Lower leg skin (tissue), 2 donors: ENCODE measurements around a stretch of chr13.

- PRO-cap = no peak
- RAMPAGE, long total RNA, 2 experiments = no peak in any of the 2 experiments
Measured at GRCh38 chr13:110576700-110577302, 15.3 kb upstream of the RAB20 start.

DNA sequence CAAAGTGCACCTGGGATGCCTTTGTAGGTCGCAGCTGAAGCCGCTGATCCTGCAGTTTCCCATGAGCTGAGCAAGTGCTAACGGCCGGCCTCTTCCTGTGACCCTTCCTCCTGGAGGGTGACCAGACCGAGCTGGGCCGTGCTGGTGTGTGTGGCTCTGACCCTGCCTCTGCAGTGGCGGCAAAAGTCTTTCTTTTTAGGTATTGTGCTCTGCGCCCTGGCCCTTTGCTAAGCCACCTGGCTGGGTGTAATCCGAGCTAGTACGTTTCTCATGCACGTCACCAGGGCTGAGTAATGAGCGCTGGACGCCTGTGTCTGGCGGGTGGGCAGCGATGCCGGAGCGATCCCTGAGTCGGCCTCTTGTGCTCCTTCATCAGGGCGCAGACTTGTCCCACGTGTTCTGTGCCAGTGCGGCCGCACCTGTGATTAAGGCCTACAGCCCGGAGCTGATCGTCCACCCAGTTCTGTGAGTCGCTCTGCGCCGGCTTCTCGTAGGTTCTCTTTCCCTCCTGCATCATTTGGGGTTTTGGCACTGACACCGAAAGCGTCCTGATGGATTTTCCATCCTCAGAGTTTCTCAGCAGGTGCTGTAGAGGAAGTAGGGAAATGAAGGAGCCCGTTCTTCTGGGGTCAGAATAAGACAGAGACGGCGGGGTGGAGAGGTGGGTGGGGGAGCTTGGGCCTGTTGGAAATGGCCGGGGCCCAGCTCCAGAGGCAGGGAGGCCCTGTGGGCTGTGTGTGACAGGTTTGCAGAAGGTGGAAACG, 9.7 kb downstream of the NAXD start:
- PRO-cap = no peak
- RAMPAGE, long total RNA, 2 experiments = no peak in any of the 2 experiments

DNA sequence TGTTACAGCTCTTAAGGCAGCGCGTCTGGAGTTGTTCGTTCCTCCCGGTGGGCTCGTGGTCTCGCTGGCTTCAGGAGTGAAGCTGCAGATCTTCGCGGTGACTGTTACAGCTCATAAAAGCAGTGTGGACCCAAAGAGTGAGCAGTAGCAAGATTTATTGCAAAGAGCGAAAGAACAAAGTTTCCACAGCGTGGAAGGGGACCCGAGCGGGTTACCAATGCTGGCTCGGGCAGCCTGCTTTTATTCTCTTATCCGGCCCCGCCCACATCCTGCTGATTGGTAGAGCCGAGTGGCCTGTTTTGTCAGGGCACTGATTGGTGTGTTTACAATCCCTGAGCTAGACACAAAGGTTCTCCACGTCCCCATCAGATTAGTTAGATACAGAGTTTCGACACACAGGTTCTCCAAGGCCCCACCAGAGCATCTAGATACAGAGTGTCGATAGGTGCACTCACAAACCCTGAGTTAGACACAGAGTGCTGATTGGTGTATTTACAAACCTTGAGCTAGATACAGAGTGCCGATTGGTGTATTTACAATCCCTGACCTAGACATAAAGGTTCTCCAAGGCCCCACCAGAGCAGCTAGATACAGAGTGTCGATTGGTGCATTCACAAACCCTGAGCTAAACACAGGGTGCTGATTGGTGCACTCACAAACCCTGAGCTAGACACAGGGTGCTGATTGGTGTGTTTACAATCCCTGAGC, 17.0 kb downstream of the NAXD start:
- PRO-cap = no peak
- RAMPAGE, long total RNA, 2 experiments = no peak in any of the 2 experiments

GRCh38 chr13:110644760-110645633, 29.7 kb downstream of the NAXD start:
- PRO-cap = no peak
- RAMPAGE, long total RNA, 2 experiments = no peak in any of the 2 experiments

GRCh38 chr13:110869110-110869909, 45.6 kb downstream of the ANKRD10 start:
- PRO-cap = bidirectional peak, plus-strand start at chr13:110869665, minus-strand start at chr13:110869411
- RAMPAGE, long total RNA, 2 experiments = no peak in any of the 2 experiments

- PRO-cap = no peak
- RAMPAGE, long total RNA, 2 experiments = no peak in any of the 2 experiments
Measured at GRCh38 chr13:110869910-110870490, 44.9 kb downstream of the ANKRD10 start.

DNA sequence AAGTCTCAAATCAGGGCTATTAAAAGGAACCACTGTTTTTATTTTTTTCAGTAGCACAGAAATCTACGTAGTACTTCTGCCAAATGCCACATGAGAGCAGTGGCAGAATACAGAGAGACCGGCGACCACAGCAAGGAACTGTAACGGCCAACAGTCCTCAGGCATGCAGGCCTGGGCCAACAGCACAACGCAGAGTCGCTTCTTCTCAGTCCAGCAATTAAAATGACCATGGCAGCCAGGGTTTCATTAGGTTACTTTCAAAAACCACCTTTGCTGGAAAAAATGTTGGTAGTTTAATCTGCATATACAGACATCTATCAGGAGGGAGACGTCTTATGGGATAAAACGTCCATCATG, 34.2 kb downstream of the ANKRD10 start:
- PRO-cap = no peak
- RAMPAGE, long total RNA, 2 experiments = no peak in any of the 2 experiments

GRCh38 chr13:110887267-110888366, 27.3 kb downstream of the ANKRD10 start:
- PRO-cap = no peak
- RAMPAGE, long total RNA, 2 experiments = no peak in any of the 2 experiments

- PRO-cap = no peak
- RAMPAGE, long total RNA, 2 experiments = no peak in any of the 2 experiments
Measured at GRCh38 chr13:110900991-110902048, 13.5 kb downstream of the ANKRD10 start.

DNA sequence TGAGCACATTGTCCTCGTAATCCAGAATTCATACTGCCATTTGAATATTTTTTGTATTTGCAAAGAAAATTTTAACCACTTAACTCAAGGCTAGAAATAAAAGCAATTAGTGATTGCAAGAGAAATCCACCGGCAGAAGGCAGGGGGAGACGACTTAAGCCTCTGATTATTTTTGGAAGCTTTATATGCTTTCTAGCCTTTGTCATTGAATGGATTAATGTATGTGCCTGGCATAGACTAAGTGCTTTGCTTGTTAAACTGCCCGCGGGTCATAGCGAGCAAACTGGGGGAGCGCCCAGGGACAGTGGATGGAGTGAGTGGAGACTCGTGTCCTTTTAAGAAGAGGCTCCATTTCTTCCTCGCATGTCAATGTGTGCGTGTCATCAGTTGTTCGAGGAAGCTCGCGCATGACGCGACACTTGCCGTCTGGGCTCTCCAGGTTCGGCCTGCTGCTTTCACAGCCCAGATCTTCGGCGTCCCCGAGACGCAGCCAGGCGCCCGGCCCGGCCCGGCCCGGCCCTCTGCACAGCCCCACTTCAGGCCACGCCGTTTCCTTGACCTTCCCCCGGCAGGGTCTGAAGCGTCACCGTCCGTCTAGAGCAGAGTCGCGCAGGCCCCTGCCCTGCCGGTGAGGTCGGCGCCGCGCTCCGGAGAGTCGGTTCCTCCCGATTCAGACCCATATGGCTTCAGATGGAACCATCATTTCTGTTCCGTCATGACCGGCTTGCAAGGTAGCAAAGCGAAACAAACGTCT, 791 bp upstream of the ARHGEF7 start:
- PRO-cap = bidirectional peak, plus-strand start at position 465 of the sequence, minus-strand start at position 368 of the sequence
- RAMPAGE, long total RNA, 2 experiments = no peak in any of the 2 experiments

DNA sequence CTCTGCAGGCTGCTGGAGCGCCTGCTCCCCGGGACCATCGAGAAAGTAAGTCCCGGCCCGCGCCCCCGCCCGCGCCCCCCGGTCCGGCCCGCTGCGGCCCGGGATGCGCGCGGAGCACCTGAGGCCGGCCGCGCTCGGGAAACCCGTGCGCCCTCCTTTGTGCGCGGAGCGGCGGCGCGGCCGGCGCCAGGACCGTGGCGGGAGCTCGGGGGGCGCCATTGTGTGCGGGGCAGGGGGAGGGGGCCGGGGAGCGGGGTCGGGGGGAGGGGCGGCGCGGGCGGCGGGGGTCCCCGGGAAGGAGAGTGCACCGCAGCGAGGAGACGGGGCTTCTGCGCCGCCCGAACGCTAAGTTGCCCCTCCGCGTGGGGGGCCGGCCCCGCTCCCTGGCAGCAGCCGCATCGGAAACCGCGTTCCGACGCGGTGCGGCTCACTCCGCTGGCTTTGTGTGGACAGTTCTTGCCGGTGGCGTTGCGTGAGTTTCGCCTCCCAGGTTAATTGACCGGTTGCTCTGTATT, 594 bp downstream of the ARHGEF7 start:
- PRO-cap = bidirectional peak, plus-strand start at position 410 of the sequence, minus-strand start at position 377 of the sequence; unidirectional peak, minus-strand start at position 443 of the sequence
- RAMPAGE, long total RNA, 2 experiments = no peak in any of the 2 experiments

GRCh38 chr13:111280700-111281012, 39.8 kb upstream of the TEX29 start:
- PRO-cap = no peak
- RAMPAGE, long total RNA, 2 experiments = no peak in any of the 2 experiments

DNA sequence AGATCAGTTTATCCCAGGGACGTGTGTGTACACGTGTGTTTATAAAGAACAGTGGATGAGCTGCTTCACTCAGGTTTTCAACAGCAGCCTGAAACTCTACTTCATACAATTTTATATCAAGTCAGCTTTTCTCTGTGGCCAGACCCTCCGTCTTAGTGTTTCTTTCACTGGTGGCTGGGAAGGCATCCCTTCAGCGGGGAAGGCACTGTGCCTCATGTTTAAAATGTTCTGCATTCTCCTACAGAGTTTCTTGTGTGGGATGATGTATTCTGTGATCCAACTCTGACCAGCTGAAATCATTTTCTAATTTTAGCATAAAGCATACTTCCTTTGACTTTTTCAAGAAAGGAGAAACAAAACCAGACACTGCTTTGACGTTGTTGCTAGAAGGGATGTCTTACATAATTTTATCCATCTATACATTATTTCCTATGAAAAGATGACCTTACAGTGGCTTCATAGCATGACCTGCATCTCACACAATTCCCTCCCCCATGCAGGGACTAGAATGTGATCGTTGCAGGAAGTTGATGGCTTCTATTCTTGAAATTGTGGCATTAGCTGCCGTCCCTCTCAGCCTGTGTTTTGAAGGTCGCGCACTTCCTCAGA, 38.7 kb upstream of the TEX29 start:
- PRO-cap = no peak
- RAMPAGE, long total RNA, 2 experiments = no peak in any of the 2 experiments

DNA sequence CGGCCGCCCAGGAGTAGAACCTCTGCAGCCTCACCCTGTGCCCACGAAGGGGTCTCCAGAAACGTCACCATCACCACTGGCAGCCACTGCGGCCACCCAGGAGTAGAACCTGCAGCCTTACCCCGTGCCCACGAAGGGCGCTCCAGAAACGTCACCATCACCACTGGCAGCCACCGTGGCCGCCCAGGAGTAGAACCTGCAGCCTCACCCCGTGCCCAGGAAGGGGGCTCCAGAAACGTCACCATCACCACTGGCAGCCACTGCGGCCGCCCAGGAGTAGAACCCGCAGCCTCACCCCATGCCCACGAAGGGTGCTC, 336.1 kb downstream of the TEX29 start:
- PRO-cap = no peak
- RAMPAGE, long total RNA, 2 experiments = no peak in any of the 2 experiments

DNA sequence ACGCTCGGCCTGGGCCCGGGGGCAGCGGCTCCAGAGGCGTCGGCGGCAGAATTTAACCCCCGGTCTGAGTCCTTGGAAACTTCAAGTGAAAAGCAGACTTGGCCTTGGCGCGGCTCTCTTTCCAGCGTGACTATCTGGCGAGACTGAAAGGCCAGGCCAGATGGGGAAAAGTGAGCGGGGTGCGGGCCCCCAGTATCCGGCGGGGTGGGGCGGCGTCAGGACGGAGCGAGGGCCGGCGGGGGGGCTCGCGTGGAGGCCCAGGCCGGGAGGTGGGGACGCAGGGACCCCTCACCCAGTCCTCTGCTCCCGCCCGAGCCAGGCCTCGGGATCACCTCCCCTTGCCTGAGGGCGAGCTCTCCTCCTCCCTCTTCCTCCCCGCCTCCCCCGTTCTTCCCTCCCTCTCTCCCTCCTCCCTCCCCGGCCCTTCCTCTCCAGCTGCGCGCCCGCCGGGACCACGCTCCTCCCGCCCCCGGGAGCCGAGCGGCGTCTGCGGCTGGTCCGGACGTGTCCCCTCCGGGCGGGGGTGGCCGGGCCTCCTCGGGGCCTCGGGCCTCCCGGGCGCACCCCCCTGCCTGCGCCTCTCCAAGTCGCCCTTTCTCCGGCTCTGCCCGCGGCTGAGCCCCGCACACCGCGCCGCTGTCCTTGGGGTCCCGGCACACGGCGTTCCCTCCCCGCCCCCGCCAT, 5.5 kb downstream of the SOX1 start:
- PRO-cap = bidirectional peak, plus-strand start at position 434 of the sequence, minus-strand start at position 302 of the sequence
- RAMPAGE, long total RNA, 2 experiments = no peak in any of the 2 experiments

DNA sequence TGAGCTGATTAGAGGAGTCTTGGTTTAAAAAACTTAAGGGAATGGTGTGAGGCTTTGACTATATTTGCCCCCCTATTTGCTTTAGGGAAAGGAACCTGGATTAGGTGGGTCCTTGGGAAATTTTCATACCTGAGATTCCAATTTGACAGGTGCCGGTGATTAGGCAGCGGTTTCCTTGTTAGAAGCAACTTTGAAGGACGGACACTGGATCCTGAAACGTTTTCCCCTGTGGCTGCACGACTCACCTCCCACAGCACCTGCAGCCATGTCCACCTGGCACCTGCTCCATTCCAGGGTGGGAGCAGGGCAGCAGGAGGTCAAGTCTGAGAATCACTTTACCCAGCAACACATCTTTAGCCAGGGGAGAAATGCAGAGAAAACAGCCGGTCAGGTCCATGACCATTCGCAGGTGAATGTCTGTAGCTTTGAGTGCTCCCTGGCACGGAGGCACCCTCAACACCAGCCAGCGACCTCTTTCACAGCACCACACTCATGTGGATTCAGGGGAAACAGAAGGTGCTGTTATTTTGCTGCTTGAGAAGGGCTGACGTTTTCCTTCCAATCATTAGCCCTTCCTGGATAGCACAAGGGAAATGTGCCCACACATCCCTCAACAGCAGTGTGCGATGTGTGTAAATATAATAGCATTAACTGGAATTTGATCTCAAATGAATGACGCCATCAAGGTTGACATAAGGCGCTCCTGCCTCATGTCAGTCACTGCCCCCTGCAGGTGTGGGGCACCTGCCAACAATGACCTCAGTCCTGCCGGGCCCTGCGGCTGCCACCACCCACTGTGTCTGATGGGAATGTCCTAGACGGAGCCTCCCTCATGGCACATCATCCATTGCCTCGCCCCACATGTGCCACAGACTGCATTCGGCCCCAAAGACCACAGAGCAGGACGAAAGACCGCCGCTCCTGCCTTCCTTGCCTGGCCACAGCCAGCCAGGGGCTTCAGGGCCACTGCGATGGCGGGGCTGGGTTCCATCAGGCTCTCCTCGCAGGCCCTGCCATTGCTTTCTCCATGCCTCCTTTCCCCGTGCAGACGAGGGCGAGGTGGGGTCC, 146.3 kb downstream of the SOX1 start:
- PRO-cap = no peak
- RAMPAGE, long total RNA, 2 experiments = no peak in any of the 2 experiments

- PRO-cap = no peak
- RAMPAGE, long total RNA, 2 experiments = no peak in any of the 2 experiments
Measured at GRCh38 chr13:112524836-112525729, 62.9 kb downstream of the TUBGCP3 start.

GRCh38 chr13:112605567-112606041, 17.7 kb upstream of the TUBGCP3 start:
- PRO-cap = no peak
- RAMPAGE, long total RNA, 2 experiments = no peak in any of the 2 experiments

GRCh38 chr13:112619704-112620272, 31.8 kb upstream of the TUBGCP3 start:
- PRO-cap = no peak
- RAMPAGE, long total RNA, 2 experiments = no peak in any of the 2 experiments

- PRO-cap = no peak
- RAMPAGE, long total RNA, 2 experiments = no peak in any of the 2 experiments
Measured at GRCh38 chr13:112644079-112644278, 45.9 kb upstream of the ATP11A start.